ENCODE data around the genes KLHL3, PKD2L2, FAM53C and SIL1.

GRCh38 chr5:136663741-136664240, 298.4 kb upstream of the TRPC7 start:
- PRO-cap, 7 experiments: no peak in any of the 7 experiments

DNA sequence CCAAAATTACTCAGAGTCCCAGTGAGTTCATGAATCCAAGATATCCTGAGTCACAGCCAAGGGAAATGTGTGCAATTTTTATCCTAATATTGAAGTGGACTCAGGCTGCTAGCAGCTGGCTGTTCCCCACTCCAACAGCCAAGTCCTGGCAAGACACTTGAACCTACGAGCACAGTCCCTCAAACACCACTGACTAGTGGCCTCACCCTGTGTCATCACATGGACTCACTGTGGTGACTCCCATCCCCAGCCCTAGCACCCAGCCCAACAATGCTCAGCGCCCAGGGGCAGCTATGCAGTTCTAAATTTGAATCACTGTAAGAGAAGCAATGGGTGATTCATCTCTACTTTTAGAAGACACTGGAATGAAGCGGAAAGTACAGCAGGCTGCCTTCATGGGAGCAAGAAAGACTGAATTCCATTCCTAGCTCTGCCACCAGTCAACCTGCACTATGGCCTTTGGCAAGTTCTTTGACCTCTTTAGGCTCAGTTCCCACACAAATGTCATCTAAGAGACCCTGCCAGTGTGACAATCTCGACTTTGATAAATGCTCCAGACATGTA, 113.6 kb downstream of the KLHL3 start:
- PRO-cap, 7 experiments: no peak in any of the 7 experiments

- PRO-cap, 7 experiments: peak in 7 of 7 experiments; most common minus-strand start chr5:137735810 (in 7)
Measured at GRCh38 chr5:137735221-137736458, at the start of gene KLHL3. KLHL3 (minus strand) TSS chr5:137736089.

DNA sequence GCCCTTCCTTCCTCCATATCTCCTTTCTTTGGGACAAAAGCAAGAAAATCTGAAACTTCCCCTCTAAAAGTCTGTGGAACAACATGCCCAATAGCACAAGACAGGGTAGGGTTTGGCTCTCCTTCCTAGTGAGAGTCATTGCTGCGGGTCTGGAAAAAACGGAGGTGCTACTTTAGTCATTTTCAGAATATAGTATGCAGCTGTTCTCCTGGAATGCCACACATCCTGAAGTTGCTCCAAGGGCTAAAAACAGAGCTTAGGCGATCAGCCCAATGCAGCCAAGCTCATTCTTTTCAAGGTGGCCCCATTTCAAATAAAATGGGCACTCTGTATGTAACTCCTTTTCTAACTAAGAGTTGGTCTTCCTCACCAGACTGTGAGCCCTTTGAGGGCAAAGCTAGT, 39.5 kb upstream of the MYOT start:
- PRO-cap, 7 experiments: no peak in any of the 7 experiments

- PRO-cap, 7 experiments: no peak in any of the 7 experiments
Measured at GRCh38 chr5:137836890-137837472, 30.7 kb upstream of the MYOT start.

DNA sequence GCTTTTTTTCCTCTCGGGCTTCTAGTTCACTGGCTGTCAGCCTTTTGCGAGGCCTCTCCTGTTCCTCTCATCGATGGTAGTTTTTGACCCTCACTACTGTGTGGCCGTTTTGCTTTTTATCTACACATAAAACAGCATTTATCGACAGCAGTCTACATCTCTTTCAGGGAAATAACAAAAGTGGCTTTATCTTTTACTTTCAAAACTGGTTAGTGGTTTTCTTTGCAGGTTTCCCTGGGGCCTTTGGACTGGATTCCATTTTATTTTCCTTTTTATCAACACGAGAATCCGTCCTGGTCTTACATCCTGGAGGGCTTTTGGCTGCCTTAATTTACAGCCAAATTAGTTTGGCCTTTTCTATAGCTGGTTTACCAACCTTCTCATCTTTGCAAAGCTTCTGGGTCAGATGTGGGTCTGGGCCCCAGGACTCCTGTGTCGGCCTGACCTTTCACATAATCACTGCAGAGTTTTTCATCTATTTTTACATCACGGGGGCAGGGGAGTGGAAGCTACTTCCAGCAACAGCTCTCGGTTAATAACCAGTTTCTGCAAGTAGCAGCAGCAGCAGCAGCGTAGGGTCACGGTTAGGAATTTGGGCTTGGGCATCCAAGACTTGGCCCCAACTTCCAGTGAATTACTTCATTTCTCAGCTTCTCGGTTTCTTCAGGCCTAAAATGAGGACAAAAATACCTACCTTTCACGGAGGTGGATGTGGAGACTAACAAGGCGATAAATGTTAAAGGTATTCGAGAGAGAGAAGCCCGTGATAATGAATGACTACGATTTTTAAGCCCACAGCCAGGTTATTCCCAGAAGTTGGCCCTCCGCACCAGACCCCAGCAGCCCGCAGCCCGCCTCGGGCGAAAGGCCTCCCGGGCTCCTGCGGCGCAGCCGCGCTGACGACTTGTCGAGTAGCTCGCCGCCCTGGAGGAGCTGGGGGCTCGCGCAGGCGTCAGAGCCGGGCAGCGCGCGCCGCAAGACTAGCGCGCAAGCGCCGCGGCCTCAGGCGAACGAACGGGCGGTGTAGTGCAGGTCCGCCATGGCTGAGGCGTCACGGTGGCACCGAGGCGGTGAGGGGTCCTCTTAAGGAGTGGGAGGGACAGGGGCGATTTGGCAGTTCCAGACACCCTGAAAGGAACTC, at the start of gene PKD2L2:
PKD2L2 (plus strand) TSS at position 1,005 of the 1,141 bp plus-strand sequence.
- PRO-cap, 7 experiments: peak in 7 of 7 experiments; most common plus-strand start position 1,005 of the sequence (in 7); most common minus-strand start position 882 of the sequence (in 7)

- PRO-cap, 7 experiments: no peak in any of the 7 experiments
Measured at GRCh38 chr5:137923784-137924682, 34.8 kb downstream of the PKD2L2 start.

DNA sequence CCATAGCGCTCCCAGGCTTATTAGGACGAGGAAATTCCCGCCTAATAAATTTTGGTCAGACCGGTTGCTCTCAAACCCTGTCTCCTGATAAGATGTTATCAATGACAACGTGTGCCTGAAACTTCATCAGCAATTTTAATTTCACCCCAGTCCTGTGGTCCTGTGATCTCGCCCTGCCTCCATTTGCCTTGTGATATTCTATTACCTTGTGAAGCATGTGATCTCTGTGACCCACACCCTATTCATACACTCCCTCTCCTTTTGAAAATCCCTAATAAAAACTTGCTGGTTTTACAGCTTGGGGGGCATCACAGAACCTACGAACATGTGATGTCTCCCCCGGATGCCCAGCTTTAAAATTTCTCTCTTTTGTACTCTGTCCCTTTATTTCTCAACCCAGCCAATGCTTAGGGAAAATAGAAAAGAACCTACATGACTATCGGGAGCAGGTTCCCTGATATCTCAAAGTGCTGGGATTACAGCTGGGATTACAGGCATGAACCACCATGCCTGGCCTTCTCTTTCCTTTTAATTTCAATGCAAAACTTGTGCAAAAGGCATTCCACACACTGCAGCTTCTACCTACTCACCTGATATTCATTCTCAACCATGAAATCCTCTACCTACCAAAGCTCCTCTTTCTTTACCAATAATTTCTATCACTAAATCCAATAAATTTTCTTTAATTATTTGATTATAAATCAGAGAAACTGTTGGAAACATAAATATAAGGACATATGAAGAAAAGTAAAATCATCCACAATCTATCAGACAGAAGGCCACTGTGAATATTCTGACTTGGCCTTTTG, 55.5 kb downstream of the FAM13B start:
- PRO-cap, 7 experiments: no peak in any of the 7 experiments

DNA sequence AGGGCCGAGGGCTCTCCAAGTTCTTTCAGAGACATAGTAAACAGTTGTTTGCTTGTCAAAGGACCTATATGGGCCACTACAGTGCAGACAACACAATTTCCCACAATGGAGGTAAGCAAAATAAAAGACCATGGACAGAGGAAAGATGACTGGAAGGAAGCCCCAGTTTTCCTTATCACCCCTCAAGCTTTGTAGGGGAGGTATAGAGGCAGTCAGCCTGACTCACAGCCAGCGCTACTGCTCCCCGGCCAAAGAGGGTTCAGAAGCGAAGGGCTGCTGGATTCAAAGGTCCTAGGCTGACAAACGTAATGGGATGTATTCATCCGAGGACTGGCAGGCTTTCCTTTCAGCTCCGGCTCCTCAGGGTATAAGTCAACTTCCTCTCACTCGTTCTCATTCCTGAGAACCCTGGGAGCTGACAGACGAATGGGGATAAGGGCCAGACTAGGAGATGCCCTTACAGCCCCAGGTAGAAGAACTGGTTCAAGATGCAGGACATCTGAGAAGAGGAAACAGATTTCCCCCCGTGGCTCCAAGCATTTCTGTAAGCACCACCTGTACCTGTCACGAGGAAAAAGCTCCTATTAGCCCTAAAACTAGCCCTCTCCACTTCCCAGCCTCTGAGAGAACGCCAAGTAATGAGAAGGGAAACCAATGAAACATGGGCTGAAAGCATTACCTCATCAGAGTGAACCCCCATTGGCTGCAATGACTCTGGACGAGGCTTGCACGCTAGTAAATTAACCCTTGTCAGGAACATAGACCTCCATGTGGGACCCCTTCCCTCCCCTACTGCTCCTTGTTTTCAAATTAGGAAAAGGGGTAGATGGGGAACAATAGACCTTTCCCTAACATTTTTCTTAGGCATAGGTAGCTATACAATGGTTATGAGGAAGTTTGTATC, 22.1 kb upstream of the FAM13B start:
- PRO-cap, 7 experiments: no peak in any of the 7 experiments

GRCh38 chr5:138230295-138230679, 17.2 kb upstream of the CDC23 start:
- PRO-cap, 7 experiments: no peak in any of the 7 experiments

DNA sequence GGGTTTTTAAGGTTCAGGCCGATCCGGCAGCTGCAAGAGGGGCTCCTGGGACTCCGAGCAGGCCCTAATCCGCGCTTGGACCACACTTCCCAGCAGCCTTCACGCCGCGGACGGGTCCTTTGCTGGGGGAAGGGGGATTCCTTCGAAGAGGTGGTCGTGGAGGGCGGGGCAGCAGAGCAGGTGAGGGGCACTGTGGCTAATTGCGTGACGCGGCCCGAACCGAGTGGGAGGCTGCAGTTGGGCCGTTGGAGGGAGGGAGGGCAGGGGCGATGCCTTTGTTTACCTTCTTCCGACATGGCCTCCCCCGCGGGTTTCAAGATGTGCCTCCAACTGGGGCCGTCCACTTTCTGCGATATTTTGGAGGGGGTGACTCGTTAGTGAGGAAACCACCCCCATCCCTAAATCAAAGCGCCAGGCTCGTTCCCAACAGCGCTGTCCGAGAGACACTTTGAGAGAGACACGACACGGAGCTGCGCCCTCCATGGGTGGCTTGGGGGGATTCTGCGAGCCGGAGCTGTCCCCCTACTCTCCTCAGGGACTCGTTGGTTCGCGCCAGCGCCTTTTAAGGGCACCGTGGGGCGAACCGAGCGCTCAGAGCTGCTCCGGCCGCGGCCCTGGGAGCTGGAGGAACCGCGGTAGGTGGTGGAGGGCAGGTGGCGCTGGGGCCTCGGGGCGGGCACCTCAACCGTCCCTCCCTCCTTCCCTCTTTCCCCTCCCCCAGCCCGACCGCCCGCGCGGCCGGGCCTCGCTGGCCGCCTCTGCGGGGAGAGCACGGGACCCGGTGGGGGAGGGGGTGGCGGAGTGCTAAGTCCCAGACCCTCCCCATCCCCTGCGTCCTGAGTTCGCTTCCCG, at the start of gene FAM53C:
FAM53C (plus strand) TSS at position 594 of the 852 bp plus-strand sequence.
- PRO-cap, 7 experiments: peak in 7 of 7 experiments; most common plus-strand start position 594 of the sequence (in 7); most common minus-strand start position 73 of the sequence (in 5)

DNA sequence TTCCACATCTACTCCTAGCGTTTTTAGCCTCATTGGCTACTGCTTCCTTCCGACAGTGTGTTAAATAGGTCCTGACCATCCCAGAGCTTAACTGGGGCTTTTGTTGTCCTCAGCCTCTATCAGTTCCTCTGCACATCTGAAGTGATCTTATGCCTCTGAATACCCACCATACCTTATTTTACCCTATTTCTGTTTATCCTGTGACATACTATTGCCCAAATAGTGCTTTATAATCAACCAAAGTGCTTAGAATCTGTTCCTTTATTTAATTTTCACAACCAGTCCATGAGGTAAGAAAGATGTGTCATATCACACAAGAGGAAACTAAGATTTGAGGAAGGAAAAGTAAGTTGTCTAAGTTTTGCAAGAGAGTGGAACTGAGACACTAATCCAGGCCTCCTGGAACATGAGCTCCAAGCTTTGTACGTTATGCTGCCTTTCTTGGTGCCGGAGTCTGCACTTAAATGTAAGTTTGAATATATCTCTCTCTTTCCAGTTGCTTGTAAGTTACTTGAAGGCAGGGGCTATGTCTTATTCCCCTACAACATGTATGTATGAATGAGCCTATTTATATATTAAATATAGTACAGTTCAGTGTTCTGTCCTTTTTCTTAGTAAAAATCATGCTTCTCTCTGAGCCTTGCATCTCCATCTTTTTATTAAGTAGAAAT, 17.2 kb downstream of the KDM3B start:
- PRO-cap, 7 experiments: no peak in any of the 7 experiments

DNA sequence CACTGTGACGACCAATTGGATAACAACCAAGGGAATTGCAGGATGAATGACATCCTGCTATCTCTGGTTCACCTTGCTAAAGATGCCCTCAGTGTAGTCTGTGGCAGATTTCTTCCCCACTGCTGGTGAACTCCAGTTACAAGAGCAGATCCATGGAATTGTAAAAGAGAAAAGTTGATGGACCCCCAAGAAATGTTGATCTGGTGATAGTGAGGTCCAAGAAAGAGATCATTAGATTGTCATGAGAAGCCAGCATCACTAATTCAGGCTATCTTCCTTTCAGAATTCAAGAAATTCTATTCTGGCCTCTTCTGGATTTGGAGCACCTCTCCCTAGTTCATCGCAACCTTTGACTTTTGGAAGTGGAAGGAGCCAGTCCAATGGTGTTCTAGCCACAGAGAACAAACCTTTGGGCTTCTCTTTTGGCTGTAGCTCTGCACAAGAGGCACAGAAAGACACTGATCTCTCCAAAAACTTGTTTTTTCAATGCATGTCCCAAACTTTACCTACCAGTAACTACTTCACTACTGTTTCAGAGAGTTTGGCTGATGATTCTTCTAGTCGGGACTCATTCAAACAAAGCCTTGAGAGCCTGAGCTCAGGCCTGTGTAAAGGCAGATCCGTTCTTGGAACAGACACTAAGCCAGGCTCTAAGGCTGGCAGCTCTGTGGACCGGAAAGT, 38.4 kb downstream of the KDM3B start:
- PRO-cap, 7 experiments: no peak in any of the 7 experiments

DNA sequence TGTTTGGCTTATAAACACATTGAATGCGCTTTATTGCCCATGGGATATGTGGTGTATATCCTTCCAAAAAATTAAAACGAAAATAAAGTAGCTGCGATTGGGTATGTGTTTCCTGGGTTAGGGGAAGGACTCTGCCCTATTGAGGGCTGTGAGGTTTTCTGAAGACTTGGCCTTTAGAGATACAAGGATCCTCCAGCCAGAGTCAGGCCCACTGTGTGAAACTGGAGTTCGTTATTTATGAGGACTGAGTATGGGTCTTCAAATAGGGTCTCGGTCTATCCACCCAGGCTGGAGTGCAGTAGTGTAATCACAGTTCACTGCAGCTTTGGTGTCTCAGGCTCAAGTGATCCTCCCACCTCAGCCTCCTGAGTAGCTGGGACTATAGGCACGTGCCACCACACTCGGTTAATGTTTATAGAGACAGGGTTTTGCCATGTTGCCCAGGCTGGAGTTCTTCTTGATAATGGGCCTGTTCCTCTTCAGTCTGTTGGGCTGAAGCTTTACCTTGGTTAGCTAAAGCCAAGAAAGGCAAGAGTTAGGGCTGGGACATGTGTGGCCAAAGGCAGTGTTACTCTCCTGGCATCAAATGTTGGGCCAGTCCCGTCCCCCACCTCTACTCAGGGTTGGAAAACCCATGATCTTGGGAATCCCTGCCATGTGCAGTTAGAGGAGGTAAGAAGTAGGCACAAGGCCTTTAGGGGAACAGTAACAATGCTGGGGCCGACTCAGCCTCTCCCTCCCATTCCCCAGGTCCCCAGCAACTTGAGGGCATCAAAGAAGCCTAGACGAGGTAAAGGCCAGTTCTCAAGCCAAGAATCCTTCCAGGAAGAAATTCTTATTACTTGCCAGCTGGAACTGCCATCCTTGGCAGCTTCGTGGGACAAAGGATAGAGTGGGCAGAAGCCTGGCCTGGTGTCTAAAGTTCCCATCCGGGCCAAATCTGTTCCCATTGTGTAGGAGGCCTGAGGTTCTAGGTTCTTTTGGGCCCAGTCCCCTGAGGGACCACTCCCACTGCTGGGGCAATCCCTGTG, 4.2 kb downstream of the EGR1 start:
- PRO-cap, 7 experiments: no peak in any of the 7 experiments

GRCh38 chr5:138555476-138556637, 12.8 kb upstream of the ETF1 start:
- PRO-cap, 7 experiments: no peak in any of the 7 experiments

DNA sequence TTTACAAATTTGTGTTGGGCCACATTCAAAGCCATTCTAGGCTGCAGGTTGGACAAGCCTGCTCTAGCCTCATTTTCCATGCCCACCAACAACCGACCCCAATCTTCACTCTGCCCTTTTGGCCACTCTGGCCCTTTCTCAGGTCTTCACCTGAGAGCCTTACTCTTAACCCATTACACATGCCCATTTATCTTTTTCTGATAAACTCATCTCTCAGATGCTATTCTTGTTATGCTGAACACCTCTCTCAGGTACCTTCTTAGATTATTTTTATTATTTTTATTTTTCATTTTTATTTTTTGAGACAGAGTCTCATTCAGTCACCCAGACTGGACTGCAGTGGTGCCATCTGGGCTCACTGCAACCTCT, 11.4 kb downstream of the HSPA9 start:
- PRO-cap, 7 experiments: no peak in any of the 7 experiments

DNA sequence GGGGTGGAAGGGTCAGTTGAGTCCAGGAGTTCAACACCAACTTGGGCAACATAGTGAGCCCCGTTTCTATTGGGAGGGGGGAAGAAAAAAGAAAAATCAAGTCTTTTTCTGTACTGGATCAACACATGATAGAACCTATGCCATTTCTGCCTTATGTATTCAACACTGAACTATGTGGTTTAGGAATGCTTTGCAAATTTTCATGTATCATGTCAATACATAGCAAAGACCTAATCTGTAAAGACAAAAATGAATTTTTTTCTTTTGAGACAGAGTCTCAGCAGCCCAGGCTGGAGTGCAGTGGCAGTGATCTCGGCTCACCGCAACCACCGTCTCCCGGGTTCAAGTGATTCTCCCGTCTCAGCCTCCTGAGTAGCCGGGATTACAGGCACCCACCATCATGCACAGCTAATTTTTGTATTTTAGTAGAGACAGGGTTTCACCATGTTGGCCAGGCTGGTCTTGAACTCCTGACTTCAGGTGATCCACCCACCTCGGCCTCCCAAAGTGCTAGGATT, 4.9 kb downstream of the HSPA9 start:
- PRO-cap, 7 experiments: no peak in any of the 7 experiments

GRCh38 chr5:139197994-139198751, at the start of gene SIL1:
SIL1 (minus strand) TSS chr5:139198368.
- PRO-cap, 7 experiments: peak in 7 of 7 experiments; most common plus-strand start chr5:139198531 (in 6); most common minus-strand start chr5:139198290 (in 7)

DNA sequence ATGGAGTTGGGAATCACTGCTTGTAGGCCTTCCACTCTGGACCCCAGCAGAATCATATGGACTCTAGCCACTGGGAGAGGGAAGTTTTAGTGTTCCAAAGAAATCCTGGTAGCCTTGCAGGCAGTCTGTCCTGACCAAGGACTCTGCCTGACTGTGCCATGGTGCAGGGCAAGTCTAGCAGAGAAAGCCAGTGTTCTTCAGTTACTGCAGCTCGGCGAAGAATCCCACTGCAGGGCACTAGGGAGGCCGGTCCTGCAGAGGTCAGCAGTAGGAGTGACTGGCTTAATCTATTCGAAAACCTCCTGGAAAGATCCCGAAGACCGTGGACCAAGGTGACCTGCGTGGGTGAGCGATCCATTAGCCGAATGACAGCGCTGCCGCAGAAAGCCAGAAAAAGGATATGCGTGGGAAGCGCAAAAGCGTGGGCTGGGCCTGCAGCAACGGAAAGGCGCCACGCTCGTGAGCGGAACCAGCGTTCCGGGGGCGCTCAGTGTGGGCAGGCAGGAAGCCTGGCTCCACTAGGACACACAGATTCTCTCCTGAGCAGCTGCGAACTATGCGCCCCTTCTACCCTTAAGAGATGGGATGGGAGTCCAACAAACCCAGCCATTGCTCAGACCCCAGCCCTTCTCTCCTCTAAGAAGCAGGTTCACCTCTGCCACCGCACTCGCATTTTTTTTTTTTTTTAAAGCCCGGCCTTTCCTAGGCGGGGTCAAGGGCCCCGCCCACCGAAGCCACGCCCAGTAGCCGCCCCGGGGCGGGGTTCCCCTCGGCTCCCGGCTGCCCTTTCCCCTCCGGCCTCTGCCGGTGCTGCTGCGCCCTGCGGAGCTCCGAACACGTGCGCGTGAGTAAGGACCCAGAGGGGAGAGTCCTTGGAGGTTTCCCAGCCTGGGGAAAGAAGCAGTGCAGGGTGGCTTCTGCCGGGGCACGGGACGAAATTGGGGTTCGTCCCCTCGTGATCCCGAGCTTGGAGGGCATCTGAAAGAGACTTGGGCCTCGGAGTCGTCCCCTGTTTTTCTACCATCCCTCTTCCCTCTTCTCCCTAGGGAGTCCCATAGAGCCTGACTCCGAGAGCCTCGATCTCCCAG, 19.9 kb upstream of the MATR3 start:
- PRO-cap, 7 experiments: peak in 7 of 7 experiments; most common plus-strand start position 472 of the sequence (in 7); most common minus-strand start position 367 of the sequence (in 7)

DNA sequence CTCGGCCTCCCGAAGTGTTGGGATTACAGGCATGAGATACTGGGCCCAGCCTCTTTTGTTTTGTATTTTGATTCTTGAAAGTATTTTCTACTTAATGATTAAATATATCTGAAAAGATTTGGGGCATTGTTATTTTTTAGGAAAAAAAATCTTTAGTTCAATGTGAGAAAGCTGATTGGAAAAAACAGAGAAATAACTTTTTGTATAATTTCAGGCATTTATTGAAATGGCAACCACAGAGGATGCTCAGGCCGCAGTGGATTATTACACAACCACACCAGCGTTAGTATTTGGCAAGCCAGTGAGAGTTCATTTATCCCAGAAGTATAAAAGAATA, 23.0 kb upstream of the PAIP2 start:
- PRO-cap, 7 experiments: no peak in any of the 7 experiments